Ascending aorta (tissue), 1 donor: ENCODE measurements around a stretch of chr7.

- PRO-cap = no peak
Observed at GRCh38 chr7:25116964-25117534, 8.0 kb downstream of the CYCS start.

- PRO-cap = no peak
Observed at GRCh38 chr7:25118393-25118956, 6.6 kb downstream of the CYCS start.

GRCh38 chr7:25314636-25315244 is 86.5 kb upstream of the NPVF start:
- PRO-cap = no peak

GRCh38 chr7:25408326-25408598 is 180.0 kb upstream of the NPVF start:
- PRO-cap = no peak

DNA sequence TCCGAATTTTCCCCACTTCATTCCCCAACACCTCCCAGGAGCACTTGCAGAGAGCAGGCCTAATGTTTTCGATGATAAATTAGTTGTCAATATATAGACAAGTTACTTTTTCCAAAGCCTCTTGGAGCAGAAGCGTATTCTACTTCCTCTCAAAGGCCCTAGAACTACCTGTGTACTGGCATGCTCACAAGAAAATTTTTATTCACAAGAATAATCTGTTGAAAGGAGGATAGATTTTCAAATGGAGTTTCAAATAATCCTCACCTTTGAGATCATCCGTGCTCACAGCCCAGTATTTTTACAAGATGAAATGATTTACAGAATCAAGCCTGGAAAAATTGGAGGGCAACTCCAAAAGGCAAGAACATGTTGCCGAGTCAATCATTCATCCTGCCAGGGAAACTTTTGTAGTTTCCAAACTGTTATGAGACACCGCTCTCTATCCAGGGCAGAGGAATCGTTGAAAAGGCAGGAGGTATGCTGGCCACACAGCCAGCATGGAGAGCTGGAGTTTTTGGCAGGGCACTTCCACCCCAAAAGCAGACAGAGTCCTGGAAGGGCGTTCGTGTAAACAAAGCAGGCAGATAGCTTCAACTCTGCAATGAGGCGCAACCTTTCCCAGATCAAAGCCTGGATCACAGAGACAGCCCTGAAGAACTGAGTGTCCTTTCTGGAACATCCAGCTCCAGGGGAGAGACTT is 434.3 kb upstream of the NPVF start:
- PRO-cap = no peak

GRCh38 chr7:25700206-25700405 is 451.9 kb upstream of the NFE2L3 start:
- PRO-cap = no peak

DNA sequence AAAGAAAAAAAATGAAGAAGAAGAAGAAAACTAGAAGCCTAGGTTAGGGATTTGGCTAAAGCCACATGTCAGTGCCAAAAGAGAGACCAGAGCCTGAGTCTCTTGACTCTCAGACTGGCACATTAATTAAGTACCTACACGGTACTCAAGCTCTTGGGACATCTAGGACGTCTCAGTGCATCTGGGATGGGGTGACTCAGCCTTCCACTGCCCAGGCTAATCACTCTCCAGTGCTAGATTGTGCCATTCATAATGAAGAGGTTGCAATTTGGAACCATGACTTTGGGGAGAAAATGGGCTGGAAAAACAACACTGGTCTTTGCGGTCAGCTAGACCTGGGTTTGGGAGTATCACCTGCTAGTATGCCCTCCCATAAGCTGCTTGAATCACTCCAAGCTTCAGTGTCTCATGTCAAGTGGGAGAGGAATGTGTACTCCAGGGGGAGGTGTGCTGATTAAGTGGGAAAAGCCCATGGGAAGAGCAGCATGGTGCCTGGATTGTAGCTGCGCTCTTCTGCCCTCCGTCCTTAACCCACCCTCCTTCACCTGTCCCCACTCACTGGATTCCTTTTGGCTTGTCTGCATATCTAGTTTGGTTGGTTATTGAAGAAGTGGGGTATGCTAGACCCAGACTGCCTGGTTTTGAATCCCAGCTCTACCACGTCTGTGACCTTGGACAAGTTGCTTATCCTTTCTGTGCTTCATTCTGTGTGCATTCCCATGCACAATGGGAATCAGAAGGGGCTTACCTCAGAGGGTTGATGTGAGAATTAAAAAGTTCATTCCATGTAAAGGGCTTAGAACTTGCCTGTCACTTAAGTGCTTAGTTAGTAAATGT is 3.7 kb downstream of the NFE2L3 start:
- PRO-cap = no peak

GRCh38 chr7:26178571-26179187 is 21.9 kb downstream of the HNRNPA2B1 start:
- PRO-cap = no peak

DNA sequence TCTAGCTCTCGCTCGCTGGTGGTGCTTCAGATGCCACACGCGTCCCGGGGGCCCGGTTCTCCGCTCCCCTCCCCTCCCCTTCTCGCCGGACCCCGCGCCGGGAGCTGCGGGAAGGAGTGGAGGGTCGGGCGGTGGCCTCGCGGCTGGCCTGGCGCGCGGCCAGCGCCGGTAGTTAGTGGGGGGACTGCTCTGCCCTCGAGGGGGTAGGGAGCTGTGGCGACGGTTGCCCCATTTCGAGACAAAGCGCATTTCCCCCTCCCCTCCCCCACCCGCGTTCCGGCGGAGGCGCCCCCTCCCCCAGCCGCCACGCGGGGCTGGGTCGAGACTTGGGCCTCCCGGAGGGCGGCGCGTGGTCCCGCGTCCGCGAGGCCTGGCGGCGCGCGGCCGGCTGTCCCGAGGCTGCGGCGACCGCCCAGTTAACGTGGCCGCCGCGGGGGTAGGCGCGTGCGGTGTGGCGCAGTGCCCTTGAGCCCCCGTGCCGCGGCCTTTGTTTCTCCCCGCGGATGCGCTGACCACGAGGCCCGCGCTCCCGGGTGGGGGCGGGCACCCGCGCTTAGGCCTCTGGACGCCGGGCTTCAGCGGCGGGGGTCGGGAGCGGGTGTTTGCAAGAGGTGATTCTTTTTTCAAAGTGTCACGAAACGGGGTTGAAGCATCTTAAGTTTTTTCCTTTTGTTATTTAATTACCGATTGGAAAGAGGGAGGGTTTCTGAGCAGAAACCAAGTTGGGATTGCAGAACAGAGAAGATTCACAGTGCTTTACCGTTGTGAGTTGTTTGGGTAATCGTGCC is 495 bp downstream of the CBX3 start:
- PRO-cap = no peak

GRCh38 chr7:26360680-26361101 is 69.0 kb downstream of the SNX10 start:
- PRO-cap = no peak

DNA sequence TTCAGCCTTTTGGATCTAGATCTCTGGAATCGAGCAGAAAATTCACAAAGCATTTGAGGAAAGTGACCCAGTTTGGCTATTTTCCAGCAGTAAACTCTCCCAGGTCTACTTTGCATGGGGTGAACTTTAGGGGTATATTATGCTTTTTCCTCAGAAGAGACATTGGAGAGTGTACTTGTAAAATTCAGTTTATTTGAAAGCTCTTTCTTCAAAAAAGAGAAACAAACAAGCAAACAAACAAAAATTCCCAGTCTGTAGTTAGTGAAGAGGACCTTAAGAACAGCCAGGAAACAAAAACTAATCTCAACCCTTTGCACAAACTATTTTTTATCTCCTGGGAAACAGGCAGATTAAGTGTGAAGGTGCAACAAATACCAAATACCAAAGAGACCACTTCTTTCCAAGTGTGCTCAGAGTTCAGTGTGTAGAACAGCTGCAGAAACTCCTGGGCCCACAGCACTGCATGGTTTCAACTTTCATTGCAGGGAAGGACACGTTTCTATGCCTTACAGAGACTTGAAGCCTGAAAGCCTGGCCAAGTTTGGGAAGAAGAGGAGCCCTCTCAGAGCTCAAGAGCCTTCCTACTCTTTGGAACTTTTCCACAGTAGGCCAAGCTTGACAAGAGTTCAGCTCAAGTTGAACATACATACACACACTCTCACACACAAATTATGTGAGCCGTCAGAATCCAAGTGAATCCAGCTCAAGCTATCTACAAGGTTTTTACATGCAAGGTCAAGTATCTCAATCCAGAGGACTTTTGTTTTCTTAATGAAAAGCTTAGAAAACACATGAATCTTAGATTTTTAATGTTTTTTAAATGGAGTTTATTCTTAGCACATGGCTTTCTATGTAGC is 2.6 kb downstream of the HOXA4 start:
- PRO-cap = no peak

DNA sequence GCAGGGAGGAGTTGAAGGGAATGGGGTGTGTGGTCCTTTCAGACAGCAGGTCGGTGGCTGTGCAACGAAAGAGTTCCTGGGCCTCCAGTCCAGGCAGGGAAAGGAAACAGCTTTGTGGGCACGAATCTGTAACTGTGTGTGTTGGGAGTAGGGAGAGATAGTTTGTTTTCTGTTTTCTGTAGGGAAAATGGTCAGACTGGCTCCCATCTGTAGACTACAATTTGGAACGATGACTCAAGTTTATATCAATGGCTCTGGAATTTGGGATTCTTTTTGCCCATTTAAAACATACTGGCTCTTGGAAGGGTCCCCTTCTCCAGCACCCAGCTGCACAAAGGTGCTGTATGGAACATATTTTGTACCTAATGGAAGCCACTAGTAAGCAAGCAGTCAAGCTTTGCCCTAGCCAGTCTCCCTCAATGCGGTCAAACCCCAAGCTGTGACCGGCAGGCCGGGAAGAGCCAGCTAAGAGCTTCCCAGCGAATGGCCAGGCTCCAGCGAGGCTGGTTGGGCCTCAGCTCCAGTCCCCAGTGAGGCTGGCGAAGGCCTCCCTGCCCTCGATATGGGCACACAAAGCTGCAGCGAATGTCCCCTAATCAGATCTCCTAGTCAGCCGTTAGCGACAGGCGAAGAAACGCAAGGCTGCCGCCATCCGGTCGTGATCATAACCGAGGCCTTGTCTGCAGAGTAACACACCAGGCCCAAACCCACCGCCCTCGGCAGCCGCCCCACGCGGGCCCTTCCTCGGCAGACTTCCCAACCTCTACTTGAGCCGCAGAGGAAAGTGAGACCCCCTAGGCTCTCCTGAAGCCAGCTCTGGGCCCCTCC is 2.8 kb upstream of the HOXA9 start:
- PRO-cap = no peak

DNA sequence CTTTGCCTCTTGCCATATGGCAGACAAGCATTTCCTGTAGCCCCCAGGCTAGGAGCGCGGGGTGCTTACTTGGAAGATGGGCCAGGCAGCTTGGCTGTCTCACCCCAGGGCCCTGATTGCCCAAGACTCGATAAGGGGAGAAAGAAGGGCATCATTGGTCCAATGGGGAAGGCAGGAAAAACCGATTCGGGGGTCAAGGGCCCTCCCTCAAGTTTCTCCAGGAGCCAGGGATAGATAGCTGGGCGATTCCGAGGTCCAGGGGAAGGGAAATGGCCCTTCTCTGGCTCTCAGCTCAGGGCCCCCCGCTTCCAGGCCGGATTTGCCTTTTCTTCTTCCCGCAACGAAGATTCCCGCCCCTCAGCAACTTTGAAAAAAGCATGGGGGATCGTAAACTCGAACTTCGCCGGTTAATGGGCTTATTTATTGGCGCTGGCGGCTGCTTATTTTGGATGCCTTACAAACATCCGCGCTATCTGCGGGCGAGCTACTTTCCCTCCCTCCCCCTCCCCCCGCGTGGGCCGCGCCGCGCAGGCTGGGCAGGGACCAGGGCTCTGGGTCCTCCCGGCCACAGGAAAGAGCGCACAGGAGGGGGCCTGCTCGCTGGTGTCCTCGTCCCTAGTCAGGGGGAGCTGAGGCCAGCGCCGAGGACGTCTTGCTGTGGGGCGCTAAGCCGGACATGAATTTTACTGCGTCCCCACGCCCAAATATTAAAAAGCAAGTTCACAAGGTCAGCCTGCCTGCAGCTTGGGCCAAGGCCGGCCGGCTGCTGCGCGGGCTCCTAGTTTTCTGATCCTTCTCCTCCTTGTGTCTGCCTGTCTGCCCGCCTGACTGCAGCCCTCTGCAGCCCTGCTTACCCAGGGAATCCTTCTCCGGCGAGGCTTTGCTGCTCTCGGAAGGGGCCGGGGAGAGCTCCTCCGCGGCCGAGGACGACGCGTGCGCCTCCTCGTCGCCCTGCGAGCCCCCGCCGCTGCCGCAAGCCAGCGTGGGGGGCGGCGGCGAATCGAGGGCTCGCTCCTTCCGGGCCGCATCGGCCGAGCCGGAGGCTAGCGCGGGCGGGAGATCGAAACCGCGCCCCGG is 1.3 kb downstream of the HOXA10 start:
- PRO-cap = no peak

GRCh38 chr7:27179529-27180542 is 5.2 kb downstream of the HOXA11 start:
- PRO-cap = no peak

GRCh38 chr7:27183036-27184187 is 1.6 kb downstream of the HOXA11 start:
- PRO-cap = no peak

GRCh38 chr7:27187144-27187786 is 2.2 kb upstream of the HOXA11 start:
- PRO-cap = no peak

GRCh38 chr7:27200749-27201231 is 899 bp upstream of the HOXA13 start:
- PRO-cap = no peak

GRCh38 chr7:27245309-27246515 is 3.1 kb downstream of the EVX1 start:
- PRO-cap = no peak

GRCh38 chr7:27424047-27424766 is 181.6 kb downstream of the EVX1 start:
- PRO-cap = no peak

DNA sequence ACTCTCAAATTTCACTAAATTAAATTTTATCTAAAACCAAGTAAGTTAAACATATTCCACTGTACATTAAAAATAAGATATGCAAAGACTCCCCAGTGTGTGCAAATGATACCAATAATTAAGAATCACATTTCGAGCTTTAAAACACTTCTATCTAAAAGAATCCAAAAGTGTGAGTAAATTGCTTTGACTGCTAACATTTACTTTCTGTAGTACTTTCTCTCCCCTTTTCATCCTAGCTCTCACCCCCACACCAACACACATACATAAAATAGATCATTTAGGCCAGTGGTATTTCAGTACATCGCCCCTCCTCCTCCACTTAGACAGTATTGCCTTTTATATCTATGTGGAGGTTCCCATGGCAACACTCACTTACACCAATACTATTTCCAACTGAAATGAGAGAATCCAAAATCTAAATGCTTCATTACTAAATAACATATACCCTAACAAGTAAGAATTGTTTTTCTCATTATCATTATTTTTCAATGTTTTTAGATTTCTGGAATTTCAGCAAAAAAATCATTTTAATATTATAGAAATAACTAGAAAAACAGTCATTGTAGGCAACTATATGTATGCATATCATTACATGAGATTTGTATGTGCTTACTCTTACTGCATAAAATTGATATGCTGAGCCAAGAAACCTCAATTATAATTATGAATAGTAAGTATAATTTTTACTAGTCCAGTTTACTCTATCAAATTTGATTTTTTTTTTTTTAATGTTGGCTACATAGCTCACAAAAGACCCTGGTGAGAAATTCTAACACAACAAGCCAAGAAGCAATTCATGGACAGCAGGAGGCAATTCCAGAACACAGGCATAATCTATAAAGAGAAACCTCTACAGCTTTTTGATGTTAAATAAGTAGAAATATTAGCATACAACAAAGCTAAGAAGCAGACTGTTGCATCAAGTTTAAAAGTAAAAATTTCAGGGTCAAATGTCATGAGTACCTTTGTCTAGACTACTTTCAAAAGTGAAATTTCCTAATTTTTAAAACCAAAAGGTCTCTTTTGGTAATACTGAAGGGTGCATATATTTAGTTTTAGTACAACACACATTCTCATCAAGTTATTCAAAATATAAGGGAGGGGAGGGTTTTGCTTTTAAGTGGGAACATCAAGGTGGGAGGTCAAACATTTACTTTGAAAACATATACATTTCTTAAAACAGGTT is 58.6 kb downstream of the HIBADH start:
- PRO-cap = no peak